Karpas-422 (cell line): ENCODE results near the genes GALNT2 and CAPN9.

DNA sequence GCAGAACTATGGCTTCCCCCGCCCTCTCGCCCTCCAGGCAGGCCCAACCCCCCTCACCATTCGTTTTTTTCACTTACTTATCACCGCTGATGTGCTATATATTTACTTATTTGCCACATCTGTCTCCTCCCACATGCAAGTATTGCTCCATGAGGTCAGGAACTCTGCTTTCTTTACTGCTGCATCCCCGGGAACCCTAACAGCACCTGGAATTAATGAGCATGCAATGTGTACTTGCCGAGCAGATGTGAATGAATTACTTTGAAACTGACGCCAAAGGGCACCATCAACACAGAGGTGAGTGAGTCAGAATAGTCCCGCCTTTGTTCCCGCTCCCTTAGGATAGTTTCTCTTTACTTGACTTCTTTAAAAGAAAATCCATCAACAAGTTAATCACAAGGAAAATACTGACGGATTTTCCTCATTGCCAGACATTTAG is 17.7 kb upstream of the RAB4A start:
- PRO-cap = no peak
- RAMPAGE, long total RNA = no peak

GRCh38 chr1:229329831-229330480 is 12.9 kb downstream of the CCSAP start:
- PRO-cap = no peak
- RAMPAGE, long total RNA = no peak

- PRO-cap = no peak
- RAMPAGE, long total RNA = no peak
Measured at GRCh38 chr1:229578895-229579612, 20.5 kb upstream of the ABCB10 start.

GRCh38 chr1:230066323-230067431 is at the start of gene GALNT2:
TSS of gene GALNT2 (plus strand) at chr1:230067238.
- PRO-cap = bidirectional peak, plus-strand start at chr1:230067270, minus-strand start at chr1:230067077
- RAMPAGE, long total RNA = no peak

- PRO-cap = no peak
- RAMPAGE, long total RNA = no peak
Measured at GRCh38 chr1:230068163-230069453, 1.6 kb downstream of the GALNT2 start.

DNA sequence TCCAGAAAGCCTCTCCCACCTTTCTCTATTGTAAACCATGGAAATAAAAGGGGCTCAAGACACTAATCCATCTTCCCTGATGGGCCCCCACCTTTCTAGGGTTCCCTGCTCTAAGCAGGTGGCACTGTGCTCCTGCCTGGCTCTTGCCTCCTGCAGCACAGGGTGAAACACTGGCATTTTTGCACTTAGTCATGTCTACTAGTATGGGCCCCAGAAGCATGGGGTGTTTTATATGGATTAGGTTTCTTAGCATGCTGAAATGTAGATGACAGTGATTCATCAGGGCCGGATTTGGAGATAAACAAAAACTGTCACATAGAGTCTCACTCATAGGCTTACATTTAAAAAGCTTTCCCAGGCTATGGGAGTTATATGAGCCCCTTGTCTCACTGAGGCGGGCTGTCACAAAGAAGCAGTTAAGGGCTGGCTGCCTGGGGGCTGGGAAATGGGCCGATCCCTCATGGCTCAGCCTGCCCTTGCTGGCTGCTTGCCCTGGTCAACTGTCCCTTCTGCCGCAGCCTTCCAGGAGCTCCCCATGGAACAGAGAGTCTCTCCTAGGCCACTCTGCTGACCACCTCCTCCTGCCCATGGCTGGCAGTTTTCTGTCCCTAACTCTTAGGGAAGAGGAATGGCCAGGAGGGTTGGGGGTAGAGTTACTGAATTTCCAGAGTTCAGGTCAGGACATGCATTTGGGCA is 6.4 kb downstream of the GALNT2 start:
- PRO-cap = no peak
- RAMPAGE, long total RNA = no peak

DNA sequence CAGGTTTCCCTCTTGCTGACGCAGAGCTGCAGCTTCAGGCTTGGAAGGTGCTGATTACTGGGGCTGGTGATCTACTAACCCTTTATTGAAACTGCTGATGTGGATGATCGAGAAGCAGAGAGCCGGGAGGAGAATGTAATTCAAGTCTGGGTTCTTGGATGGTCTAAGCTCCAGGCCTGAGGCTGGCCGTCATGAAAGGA is 12.4 kb downstream of the GALNT2 start:
- PRO-cap = no peak
- RAMPAGE, long total RNA = no peak

- PRO-cap = no peak
- RAMPAGE, long total RNA = no peak
Measured at GRCh38 chr1:230118233-230118919, 51.3 kb downstream of the GALNT2 start.

DNA sequence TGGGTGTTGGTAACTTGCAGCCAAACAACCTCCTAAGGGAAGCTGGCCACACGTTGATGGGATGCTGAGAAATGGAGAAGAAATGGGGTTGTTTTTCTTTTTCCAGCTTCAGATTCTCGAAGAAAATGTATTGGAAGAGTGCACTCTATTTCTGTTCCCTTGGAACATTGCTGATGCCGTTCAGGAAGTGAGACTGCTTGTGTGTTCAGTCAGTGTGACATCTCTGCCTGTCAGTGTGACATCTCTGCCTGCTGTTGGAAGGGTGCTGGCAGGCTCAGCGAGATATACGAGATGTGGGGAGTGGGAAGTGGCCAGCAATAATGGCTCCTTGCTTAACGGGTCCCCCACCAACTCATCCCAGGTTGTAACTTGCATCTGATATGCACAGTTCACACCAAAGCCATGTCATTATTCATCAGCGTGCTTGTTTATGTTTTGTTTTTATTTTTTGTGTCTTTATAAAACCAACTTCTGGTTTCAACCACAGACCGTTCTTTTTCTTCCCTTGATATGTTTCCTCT is 145.3 kb downstream of the GALNT2 start:
- PRO-cap = no peak
- RAMPAGE, long total RNA = no peak

- PRO-cap = no peak
- RAMPAGE, long total RNA = no peak
Measured at GRCh38 chr1:230424209-230424960, 1.7 kb downstream of the PGBD5 start.

DNA sequence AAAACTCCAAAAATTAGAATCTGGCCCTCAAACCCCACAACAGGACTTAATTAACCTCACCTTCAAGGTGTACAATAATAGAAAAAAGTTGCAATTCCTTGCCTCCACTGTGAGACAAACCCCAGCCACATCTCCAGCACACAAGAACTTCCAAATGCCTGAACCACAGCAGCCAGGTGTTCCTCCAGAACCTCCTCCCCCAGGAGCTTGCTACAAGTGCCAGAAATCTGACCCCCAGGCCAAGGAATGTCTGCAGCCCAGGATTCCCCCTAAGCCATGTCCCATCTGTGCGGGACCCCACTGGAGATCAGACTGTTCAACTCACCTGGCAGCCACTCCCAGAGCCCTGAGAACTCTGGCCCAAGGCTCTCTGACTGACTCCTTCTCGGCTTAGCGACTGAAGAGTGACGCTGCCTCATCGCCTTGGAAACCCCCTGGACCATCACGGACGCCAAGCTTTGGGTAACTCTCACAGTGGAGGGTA is 38.9 kb upstream of the COG2 start:
- PRO-cap = no peak
- RAMPAGE, long total RNA = no peak

- PRO-cap = no peak
- RAMPAGE, long total RNA = no peak
Measured at GRCh38 chr1:230747126-230747521, at the start of gene CAPN9. TSS of gene CAPN9 (plus strand) at chr1:230747388.

GRCh38 chr1:230856766-230857645 is 11.3 kb downstream of the C1orf198 start:
- PRO-cap = no peak
- RAMPAGE, long total RNA = no peak

- PRO-cap = no peak
- RAMPAGE, long total RNA = no peak
Measured at GRCh38 chr1:230899872-230900356, 31.6 kb upstream of the C1orf198 start.

- PRO-cap = no peak
- RAMPAGE, long total RNA = no peak
Measured at GRCh38 chr1:230938948-230939525, 39.6 kb downstream of the TTC13 start.

GRCh38 chr1:231018847-231019475 is 21.1 kb downstream of the FAM89A start:
- PRO-cap = no peak
- RAMPAGE, long total RNA = no peak

GRCh38 chr1:231234132-231234598 is 6.8 kb downstream of the C1orf131 start:
- PRO-cap = no peak
- RAMPAGE, long total RNA = no peak

GRCh38 chr1:231986912-231987634 is 360.5 kb downstream of the DISC1 start:
- PRO-cap = no peak
- RAMPAGE, long total RNA = no peak

DNA sequence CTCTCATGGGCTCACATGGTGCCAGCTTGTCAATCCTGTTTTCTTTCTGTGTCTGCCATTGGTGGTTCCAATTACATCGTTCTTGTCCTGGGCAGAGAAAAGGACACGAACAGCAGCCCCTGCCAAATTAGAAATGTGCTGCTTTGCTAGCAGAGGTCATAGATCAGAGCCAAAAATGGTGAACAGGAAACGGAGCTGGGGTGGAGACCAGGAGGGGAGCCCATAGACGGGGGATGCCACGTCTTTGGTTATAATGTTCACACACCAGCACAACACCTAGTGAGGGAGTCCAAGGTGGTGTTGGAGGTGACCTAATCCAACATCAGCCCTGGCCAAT is 253.1 kb downstream of the SIPA1L2 start:
- PRO-cap = no peak
- RAMPAGE, long total RNA = no peak

- PRO-cap = no peak
- RAMPAGE, long total RNA = no peak
Measured at GRCh38 chr1:232598960-232599906, 30.7 kb downstream of the SIPA1L2 start.